Mesangial cell (primary cell): ENCODE measurements around the genes E2F1, MAP1LC3A and MMP24.

DNA sequence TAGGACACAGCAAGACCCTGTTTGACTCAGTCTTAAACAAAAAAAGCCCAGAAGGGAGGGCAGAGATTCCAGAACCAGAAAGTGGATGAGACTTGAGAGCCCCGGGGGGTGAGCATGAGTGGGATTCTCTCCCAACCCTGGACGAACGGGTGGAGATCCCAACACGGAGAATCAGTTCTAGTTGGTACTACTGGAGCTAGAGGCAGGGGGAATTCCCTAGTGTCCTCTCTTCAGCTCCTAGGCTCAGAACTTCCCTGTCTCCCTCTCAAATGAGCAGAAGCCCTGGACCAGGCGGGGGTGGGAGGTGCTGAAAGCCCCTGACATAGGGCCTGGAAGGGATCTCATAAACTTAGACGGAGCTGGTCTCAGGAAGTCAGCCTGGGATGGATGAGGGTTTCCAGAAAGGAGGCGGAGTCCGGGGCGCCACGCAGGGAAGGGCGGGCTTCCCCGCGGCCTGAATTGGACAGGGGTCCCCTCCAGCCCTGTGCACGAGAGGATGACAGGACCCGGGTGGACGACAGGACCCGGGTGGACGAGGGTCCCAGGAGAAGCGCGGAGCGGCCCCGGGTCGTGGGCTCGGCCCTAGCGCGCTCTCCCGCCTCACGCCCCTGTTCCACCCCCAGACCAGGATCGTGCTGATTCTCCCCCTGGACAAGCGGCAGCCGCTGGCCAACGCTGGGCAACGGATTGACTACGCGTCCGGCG is 934 bp downstream of the C20orf144 start:
- RAMPAGE, long total RNA, result no peak

DNA sequence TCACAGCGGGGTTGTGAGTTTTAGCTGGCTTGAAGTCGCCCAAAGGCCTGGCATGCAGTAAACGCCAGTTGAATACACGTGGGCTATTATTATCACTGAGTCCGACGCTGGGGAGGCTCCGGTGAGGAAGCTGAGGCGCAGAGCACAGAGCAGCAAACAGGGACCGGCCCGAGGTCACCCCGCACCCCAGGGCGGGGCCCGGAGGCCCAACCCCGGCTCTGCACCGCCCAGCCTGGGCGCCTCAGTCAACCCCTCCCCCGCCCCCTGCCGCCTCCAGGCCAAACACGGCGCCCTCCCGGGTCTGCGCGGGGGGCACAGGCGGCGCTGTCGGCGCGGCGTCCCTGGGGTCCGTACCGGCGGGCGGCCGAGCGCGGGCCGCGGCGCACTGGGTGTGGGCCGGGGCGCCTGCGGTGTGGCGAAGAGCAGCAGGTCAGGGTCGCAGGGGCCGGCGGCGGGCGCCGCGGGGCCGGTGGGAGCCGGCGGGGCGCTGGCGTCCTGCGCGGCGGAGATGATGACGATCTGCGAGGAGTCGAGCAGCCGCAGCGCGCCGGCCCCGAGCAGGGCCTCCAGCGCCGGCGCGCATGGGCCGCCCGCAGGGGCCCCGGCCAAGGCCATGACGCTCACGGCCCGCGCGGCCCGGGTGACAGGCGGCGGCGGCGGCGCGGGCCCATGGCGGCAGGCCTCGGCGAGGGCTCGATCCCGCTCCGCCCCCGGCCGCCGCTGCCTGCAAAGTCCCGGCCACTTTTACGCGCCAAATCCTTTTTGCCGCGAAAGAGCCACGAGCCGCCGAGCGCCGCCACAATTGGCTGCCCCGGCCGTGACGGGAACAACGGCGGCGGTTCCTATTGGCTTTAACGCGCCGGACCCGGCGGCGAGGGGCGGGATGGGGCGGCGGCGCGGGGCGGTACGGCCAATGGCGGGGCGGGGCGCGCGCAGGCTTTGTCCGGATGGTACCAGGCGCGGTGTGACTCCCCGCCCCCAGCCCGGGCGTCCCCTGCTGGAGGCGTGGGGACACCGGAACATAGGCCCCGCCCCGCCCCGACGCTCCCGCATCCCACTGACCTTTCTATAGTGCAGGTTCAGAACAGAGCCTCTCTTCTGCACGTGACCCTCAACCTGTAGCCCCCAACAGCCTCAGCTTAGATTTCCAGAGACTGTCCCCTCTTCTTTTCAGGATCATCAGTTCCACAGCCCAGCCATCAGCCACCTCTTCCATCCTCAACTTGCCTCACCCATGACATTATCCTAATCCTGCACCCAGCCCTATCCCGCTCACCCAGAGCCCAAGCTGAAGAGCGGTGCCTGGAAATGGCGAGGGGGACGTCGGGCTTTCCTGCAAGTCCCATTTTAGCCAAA is at the start of gene E2F1:
TSS of gene E2F1 (minus strand) at position 736 of the 1,356 bp plus-strand sequence.
- RAMPAGE, long total RNA, result no peak

GRCh38 chr20:33791393-33791870 is 19.7 kb upstream of the CHMP4B start:
- RAMPAGE, long total RNA, result no peak

DNA sequence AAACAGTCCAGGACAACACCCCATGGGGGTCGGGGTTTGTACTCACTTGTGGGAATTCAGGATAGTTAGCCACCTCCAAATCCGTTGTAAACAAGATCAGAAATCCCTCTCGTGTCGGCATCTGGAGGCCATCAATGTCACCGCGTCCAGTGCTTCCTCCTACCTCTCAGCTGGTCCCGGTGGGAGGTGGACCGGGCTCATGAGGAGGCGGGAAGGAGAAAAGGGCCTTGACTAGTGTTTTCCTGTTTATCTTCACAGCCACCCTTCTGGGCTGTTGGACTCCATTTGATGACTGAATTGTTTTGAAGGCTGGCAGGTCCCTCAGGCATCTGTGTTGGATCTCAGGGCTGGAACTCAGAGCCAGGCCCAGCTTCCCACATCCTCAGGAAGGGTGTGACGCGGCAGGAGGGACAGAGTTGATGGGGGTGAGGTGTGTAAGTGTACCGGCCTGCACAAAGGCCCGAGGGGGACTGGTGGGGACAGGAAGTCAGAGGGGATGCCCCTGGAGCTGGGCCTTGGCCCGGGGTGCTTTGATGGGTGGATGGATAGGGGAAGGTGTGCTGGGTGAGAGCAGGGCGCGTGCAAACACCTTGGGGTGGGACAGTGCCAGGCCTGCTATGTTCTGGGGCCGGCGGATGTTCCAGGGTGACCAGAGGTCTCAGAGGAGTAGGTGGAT is 18.1 kb upstream of the CHMP4B start:
- RAMPAGE, long total RNA, result no peak

- RAMPAGE, long total RNA, result no peak
These were observed 18.5 kb downstream of the CHMP4B start for GRCh38 chr20:33829437-33830302.

DNA sequence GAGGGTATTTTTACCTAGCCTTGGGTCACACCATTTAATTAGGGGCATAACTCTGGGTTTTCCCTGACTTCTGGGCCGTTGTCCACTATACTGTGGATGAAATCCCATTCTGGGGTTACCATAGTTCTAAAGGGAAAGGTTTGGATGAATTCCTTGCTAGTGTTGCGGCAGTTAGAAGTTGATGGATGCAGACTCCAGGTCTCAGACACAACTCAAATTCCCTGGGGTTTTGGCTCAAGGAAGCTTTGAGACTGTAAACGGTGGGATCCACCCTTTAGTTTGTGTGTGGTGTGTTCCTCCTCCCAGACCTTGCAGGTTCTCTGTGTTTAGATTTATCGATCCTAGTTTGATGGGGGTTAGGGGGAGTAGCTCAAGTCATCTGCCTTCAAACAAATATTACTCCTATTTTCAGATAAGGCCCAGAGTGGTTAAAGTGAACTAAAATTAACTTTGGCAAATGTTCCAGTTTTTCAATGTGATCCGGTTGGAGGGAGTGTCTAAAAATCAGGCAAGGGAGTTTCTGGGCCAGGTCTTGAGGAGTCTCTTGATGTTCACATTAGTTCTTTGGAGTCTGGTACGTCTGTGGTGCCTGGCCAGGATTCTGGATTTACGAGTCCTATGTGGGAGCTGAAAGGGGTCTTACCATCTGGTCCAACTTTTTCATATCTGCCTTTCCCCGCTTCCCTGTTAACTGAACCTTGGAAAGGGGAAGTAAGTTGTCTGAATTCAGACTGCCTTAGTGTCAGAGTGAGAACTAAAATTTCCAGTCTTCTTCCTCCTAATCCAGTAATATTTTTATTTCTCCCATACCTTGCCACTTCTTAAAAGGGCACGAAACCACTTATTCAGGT is 1.6 kb downstream of the RALY start:
- RAMPAGE, long total RNA, result no peak

DNA sequence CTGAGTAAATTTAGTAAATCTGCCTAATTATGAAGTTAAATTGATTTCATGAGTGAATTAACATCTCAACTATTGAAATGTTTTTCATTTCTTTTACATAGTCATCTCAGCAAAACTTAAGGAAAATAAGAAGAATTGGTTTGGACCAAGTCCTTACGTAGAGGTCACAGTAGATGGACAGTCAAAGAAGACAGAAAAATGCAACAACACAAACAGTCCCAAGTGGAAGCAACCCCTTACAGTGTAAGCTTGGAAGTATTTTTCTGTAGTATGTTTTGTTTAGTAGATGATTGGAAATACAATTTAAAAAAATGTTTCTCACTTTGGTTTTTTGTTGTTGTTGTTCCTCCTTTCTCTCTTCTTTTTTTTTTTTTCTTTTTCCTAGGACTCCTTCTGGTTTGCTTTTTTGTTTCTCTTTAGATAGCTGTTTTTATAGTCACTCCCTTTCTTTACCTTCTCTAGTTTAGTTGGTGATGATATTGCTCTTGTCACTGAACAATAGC is 45.5 kb downstream of the ITCH start:
- RAMPAGE, long total RNA, result no peak

DNA sequence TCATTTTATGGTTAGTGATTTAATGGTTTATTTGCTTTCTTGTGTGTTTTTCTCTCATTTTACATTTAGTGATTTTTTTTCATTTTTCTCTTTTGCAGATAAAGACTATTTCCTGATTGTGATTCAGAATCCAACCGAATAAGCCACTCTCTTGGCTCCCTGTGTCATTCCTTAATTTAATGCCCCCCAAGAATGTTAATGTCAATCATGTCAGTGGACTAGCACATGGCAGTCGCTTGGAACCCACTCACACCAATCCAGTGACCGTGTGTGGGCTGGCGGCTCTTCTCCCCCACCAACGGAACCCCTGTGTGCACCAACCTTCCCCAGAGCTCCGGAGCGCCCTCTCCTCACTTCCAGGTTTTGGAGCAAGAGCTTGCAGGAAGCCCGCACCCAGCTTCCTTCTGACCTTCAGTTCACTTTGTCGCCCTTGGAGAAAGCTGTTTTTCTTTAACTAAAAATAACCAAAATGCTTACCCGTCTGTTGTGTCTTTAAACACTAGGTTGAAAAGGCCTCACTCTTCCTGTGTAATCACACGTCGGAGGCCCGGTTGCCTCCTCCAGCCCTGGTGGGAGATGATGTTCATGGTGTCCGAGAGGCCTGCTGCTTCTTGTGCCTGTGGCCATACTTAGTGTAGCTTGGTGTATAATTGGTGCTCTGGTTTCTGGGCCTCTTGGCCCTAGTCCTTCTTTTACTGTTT is 17.9 kb upstream of the MAP1LC3A start:
- RAMPAGE, long total RNA, result no peak

DNA sequence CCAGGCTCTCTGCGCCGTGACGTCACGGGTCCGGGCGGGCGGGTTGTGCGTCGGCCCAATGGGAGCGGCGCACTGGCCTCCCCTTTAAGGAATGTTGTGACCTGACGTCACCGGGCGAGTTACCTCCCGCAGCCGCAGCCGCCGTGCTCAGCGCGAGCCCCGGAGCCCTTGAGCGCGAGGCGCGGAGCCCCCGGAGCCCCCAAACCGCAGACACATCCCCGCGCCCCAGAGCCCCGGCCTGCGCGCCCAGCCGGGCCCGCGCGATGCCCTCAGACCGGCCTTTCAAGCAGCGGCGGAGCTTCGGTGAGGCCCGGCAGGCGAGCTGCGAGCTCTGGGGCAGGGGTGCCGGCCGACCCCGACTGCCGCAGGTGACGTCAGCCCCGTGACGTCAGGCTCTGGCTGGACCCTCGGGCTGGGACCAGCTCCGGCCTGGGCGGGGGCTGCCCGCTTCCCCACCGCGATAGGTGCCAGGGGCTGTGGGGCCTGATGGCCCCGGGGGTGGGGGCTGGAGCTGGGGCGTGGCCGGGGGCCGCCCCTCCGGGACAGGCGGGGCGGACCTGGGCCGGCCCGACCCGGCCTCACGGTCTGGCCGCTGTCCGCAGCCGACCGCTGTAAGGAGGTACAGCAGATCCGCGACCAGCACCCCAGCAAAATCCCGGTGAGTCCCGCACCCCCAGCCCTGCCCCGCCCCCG is at the start of gene MAP1LC3A:
TSS of gene MAP1LC3A (plus strand) at position 113 of the 693 bp plus-strand sequence.
- RAMPAGE, long total RNA, result no peak

DNA sequence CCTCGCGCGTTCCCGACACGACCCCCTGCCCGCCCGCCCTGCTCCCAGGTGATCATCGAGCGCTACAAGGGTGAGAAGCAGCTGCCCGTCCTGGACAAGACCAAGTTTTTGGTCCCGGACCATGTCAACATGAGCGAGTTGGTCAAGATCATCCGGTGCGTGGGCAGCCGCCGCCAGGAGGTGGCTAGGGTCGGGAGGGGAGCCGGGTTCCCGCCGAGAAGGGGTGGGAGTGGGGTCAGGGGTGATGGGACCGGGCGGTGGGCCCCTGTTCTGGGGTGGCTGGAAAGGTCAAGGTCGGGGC is 731 bp downstream of the MAP1LC3A start:
- RAMPAGE, long total RNA, result no peak

DNA sequence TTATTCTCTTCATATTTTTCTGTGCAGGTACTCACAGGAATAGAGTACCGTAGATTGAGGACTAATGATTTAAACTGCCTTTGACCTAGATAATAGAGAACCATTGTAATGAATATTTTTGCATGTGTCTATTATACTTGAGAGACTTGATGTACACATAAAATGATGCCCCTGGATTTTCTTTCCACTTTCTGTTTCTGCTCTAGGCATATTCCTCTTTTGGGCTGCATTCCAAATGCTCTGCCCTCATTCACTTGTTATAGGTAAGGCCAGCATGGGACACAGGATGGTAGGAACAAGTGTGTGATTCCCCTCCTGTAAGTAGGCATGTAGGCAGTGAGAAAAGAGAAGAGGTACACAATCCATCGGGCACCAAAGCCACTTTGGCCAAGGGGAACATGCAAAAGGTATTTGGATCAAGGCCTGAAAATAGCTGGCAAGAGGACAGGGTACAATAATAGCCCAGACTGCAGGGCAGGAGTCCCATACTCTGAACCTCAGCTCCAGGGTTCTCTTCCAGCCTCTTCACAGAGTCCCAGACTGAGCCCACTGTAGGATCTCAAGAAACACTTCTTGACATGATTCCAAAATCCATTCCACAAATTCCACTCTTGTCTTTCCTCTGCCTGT is 19.5 kb downstream of the ACSS2 start:
- RAMPAGE, long total RNA, result no peak

- RAMPAGE, long total RNA, result no peak
These were observed 2.5 kb downstream of the GSS start for GRCh38 chr20:34953047-34953549.

GRCh38 chr20:34954836-34955234 is 771 bp downstream of the GSS start:
- RAMPAGE, long total RNA, result no peak

DNA sequence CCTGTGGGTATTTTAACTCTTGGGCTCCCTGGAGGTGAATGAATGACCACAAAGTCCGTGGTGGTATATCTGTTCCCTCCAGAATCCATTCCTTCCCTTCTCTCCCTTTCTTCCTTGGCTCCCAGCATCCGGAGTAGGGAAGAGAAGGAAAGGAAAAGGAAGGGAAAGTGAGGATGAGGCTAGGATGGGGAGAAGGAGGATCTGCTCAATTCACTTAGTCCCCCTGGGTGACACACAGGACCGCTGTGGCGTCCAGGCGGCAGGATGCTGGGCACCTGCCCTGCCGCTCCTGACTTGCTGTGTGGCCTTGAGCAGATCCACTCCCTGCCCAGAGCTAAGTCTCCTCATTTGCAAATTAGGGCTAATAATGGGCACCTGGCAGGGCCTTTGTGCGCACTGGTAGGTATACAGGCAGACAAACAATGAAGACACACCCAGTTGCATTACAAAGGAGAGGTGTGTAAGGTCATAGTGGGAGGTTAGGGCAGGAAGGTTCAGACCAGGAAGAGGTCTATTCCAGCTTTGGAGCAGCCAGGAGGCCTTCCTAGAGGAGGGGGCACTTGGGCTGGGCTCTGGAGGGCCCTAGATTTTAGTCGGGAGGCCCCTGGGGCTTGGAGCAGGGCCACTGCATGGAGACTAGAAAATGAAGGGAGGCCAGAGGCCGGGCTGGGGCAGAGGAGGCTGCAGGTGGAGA is 28.3 kb downstream of the MYH7B start:
- RAMPAGE, long total RNA, result no peak

DNA sequence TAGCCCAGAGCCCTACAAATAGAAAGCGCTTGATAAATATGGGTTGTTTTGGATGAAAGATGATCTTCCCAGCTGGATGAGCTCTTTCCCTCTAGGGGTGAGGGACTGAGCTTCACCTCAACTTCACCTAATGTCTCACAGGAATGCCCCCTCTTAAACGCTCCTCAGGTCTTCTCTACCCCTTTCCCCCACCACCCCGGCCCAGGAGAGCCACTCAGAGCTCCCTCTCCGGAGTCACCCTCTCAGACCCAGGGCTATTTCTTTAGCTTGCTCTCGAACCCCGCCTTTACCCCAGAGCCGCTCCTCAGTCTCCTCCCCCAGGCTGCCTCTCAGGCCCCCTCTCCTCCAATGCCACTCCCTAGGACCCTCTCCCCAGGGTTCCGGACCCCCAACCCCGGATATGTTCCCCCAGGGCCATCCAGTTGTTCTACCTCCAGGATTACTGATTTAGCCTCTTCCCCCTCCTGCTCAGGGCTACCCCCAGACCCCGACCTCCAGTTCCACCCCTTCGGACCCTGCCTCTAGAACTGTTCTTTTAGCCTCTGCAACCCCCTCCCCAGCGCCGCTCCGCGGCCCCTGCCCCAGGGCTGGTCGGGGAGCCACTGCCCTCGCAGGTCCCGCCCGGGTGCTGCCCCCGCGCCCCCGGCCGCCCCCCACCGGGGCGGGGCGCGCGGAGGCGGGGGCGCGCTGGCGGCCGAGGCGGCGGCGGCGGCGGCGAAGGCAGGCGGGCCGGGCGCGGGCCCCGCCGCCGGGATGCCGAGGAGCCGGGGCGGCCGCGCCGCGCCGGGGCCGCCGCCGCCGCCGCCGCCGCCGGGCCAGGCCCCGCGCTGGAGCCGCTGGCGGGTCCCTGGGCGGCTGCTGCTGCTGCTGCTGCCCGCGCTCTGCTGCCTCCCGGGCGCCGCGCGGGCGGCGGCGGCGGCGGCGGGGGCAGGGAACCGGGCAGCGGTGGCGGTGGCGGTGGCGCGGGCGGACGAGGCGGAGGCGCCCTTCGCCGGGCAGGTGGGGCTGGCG is at the start of gene MMP24:
TSS of gene MMP24 (plus strand) at position 705 of the 1,011 bp plus-strand sequence.
- RAMPAGE, long total RNA, result no peak

- RAMPAGE, long total RNA, result no peak
These were observed 773 bp downstream of the MMP24 start for GRCh38 chr20:35227008-35227918.

GRCh38 chr20:35277069-35277533 is 821 bp downstream of the MMP24OS start:
- RAMPAGE, long total RNA, result no peak

GRCh38 chr20:35320298-35320912 is 28.2 kb upstream of the FAM83C start:
- RAMPAGE, long total RNA, result no peak

GRCh38 chr20:35329499-35329843 is 37.2 kb upstream of the FAM83C start:
- RAMPAGE, long total RNA, result no peak

DNA sequence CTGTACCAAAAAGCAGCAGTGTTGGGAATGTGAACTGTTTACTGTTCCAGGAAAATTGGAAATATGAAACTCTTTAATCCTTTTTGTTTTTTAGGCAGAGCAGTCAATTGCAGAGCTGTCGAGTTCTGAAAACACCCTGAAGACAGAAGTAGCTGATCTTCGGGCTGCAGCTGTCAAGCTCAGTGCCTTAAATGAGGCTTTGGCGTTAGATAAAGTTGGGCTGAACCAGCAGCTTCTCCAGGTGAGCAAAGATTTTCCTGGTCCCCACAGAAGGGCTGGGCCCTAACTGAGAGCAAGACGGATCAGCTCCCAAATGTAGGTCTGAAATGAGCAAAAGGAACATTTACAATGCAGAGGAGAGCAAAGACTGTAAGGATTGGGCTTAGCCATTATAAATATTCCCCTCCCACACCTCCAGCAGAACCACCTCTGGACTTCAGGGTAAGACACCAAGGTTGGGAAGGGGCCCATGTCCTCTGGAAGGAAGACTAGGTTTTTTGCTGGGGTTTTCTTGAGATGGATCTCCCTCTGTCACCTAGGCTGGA is 21.0 kb downstream of the CEP250 start:
- RAMPAGE, long total RNA, result no peak